NCI-H460 (cell line): ENCODE data around the genes PLK5 and KLF16.

DNA sequence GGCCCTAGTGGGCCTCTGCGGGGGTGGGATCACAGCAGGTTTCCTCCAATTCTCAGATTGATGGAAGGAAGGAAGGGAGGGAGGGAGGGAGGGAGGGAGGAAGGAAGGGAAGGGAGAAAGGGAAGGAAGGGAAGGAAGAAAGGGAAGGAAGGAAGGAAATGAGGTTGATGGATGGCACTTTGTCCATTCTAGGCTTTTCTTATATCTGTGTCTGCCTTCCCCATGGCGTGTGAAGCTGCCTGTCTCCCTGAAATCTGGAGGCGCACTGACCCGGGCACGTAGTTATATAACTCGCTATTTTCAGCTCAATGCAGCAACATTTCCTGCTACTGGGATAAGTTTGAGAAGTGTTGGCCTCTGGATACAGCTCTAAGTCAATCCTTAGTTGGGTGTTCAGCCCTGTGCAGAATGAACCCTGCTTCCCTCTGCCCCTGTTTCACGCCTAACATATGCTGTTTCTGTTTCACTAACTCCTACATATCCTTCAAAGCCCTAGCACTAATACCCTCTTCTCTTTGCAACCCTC is 3.2 kb downstream of the ADAMTSL5 start:
RAMPAGE:
- cytosol, long total RNA = no peak
- long total RNA = no peak
- nucleus, long total RNA = no peak

GRCh38 chr19:1523595-1524184 is at the start of gene PLK5:
Gene PLK5 (plus strand): TSS chr19:1524077.
RAMPAGE:
- cytosol, long total RNA = no peak
- long total RNA = no peak
- nucleus, long total RNA = no peak

GRCh38 chr19:1815287-1816151 is 3.4 kb upstream of the ATP8B3 start:
RAMPAGE:
- cytosol, long total RNA = no peak
- long total RNA = no peak
- nucleus, long total RNA = no peak

DNA sequence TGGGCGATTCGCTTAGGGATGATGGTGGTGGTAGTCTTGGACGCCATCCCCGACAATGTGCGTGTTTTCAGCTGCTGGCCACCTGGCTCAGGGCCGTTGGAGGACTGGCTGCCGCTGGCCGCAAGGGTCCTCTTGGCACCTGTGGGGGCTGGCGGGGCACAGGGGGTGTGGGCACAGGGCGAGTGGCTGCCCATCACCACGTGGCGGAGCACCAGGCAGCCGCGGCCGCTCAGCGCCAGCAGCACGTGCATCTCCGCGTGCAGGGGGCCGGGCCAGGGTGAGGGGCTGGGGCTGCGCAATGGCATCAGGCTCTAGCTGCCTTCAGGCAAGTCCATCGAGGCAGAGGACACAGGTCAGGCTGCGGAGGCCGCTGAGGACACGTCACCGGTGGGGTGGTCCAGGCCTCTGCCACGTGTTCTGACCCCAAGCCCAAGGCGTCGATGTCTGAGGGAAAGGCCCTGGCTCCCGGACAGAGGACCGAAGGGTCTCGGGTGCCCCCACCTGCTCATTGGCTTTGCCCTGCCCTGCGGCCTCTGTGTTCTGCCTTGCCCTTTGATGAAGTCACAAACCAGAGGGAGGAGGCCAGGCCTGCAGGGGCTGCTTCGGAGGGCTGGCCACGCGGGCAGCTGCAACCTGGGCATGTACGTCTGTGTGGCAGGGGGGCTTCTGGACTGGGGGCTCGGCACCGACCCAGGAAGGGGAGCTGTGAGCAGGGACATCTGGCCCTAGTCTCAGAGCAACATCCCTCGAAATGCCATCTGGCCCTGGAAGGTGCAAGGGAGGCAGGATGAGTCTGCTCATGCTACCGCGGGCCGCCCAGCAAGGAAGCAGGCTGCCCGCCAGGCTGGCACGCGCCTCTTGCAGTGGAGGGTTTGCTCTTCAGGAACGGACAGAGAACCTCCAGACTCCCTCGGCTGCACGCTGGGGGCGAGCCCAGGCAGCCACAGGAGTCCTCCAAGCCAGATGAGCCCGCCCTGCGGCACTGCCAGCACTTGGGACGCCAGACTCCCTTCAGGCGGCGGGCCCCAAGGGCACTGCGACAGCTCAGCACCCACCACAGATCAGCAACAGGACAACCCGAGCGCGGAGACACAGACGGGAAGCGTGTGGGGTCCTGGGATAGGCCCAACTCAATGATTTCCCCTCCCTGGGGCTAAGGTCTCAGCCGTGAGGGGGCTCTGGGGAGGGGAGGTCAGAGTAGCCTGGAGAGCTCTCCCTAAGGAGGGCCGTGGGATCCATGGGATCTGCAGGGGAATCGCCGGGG is 9.9 kb upstream of the ATP8B3 start:
RAMPAGE:
- cytosol, long total RNA = no peak
- long total RNA = no peak
- nucleus, long total RNA = no peak

GRCh38 chr19:1828224-1828741 is 16.2 kb upstream of the ATP8B3 start:
RAMPAGE:
- cytosol, long total RNA = no peak
- long total RNA = no peak
- nucleus, long total RNA = no peak

DNA sequence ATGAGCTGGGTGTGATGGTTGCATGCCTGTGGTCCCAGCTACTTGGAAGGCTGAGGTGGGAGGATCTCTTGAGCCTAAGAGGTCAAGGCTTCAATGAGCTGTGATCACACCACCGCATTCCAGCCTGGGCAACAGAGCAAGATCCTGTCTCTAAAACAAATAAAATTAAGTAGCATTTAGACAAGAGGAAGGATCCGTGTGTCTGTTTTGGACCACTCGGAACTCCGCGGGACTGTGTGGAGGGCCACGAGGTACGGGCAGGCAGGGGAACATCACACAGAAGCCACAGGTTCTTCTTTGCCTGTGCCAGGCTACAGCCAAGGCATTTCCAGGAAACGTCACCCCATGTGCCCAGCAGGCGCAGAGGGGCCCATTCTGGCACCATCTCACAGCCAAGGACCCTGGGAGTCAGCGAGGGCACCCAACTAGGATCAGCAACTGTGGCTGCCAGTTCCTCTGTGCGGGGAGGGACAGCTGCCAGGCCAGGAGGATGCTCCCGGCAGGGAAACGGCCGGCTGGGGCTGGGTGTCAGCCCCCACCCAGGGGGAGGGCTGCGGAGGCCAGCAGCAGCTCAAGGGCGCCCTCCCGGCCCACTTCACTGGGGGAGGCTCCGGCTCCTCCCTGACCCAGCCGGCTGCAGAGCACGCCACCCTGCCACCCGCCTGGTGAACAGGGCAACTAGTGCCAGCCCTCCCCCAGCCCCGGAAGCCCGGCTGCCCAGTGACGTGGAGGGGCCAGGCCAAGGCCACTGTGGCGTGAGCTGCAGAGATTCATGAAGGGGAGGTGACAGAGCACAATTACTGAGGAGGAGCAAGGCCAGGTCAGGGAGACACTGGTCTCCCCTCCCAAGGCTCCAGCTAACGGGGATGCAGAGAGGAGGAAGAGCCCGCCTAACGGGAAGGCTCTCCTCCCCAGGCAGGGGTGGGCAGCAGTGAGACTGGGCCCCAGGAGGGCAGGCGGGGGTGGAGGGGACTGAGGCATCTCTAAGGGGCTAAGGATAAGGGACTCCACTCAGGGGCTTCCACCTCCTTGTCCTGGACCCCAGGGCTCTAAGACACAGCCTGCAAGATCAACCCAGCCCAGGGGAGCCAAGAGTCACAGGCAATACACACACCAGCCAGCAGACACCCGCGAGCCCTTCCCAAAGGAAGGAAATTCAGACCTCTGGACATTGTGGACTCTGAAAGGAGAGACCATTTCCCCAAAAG is 14.8 kb downstream of the REXO1 start:
RAMPAGE:
- cytosol, long total RNA = no peak
- long total RNA = no peak
- nucleus, long total RNA = no peak

RAMPAGE:
- cytosol, long total RNA = no peak
- long total RNA = no peak
- nucleus, long total RNA = no peak
Measured at GRCh38 chr19:1862686-1863745, at the start of gene KLF16. Gene KLF16 (minus strand): TSS chr19:1863579.

GRCh38 chr19:1875242-1875894 is 9.9 kb downstream of the ABHD17A start:
RAMPAGE:
- cytosol, long total RNA = no peak
- long total RNA = no peak
- nucleus, long total RNA = no peak

DNA sequence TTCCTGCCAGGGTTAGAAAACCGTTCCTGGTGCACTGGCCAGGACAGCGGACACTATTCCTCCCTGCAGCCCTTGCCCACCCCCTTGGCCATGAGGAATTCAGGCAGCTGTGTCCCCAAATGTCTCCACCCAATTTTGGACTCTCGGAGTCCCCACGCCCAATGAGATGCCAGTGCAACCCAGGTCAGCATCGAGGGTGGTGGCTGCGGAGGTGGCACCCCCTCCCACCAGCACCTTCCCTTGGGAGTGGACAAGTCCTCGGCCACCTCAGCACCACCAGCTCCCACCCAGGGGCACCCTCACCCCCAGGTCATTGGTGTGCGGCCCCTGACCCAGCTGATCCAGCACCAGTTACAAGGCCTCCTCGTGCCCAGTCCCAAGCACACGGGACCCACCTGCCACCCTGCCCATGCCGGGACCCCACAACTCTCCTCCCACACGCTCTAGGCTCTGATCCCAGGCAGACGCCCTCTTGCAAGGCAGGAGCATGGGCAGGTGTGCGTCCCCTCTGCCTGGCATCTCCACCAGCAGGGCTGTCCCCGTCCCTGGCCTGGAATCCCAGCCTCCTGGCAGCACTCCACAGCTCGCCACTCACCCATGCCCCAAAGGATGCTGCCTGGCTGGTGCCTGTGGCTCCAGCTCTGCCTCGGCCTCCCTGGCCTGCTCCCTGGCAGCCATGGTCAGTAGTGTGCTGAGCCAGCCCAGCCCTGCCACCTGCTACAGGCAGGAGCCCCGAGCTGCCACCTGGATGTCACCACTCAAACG is 7.0 kb downstream of the ABHD17A start:
RAMPAGE:
- cytosol, long total RNA = no peak
- long total RNA = no peak
- nucleus, long total RNA = no peak

DNA sequence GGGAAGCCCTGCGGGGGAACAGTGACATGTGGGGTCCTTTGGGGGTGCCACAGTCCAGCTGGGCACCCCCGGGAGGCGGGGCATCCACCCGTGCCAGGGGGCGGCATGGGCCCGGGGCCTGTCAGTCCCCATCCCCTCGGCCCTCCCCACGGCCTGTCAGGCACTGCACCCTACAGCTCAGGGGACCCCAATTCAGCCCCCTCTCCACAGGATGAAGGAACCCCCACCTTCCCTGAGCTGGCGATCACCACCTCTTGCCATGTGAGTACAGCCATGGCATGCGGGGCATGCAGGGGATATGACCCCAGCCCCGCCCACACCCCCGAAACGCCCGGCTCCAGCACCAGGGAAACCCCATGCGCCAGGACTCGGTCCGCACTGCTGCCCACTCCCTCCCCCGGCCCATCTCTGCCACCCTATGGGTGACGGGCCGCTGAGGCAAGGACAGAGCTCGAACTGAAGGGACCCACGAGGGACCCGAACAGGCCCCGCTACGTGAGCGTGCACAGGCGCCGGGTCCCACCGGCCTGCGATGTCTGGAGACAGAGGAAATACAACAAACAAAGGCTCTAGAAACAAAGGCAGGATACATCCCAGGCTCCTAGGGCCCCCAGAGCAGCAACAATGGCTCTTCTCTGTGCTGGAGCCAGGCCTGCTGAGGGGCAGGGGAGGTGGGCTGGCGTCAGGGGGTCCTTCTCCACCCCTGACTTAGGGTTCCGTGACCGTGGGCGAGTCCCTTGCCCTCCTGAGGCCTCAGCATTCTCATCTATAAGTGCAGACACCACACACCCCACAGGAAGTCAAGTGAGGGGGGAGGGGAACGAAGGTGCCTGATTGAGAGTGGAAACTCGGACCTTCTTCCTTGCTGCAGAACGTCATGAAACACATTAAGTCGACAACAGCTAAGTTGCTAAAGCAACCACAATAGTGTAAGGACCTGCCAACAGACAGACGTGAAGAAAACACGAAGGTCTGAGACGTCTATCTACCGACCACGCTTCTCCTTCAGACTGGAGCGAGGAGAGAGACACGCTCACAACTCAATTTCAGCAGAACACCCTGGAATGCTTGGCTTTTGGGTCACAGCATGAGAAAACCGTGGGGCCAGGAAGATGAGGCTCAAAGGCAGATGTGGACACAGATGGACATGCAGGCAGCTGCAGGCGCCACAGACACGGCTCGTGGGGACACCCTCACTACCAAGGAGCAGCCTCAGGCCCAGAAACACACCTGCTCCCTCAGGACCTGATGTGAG is 3.1 kb downstream of the ABHD17A start:
RAMPAGE:
- cytosol, long total RNA = no peak
- long total RNA = no peak
- nucleus, long total RNA = no peak

RAMPAGE:
- cytosol, long total RNA = no peak
- long total RNA = no peak
- nucleus, long total RNA = no peak
Measured at GRCh38 chr19:1907283-1907733, 2.1 kb downstream of the ADAT3 start.

RAMPAGE:
- cytosol, long total RNA = no peak
- long total RNA = no peak
- nucleus, long total RNA = no peak
Measured at GRCh38 chr19:1954163-1954896, 13.4 kb downstream of the CSNK1G2 start.

DNA sequence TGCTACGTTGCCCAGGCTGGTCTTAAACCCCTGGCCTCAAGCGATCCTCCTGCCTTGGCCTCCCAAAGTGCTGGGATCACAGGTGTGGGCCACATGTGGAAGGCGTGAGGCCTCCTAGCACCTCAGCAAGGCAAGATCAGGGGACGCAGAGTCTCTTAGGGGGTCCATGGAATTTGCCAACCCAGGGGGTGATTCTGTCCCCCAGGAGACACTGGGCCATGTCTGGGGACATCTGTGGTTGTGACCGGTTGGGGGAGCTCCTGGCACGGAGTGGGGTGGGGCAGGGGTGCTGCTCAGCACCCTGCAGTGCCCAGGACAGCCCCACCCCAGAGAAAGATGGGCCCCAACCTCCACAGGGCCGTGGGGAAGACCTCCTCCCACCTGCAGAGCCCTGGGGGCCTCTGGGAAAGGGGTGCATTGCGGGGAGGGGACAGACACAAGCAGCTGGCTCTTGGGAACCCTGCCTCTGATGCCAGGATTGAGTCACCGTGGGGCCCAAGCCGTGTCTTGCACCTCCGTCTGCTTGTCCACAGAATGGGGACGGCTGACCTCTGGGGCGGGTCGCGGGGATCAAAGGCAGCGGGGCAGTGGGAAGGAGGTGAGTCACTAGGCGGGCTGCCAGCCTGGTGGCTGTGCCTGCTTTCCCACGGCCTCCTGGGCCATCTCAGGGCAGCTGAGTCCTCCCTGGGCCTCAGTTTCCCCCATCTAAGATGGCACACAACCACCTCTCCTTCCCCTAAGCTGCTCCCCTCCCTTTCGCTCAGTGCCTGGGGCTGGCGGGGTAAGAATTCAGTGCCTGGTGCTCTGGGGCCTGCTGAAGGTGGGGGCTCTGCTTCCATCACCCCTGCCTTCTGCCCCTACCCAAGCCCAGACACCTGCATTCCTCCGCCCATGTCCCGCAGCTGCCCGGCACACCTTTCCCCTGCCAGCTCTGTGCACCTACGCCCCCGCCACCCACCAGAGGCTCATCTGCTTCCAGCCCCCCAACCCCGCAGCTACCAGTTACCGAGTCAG is 3.7 kb downstream of the MKNK2 start:
RAMPAGE:
- cytosol, long total RNA = no peak
- long total RNA = no peak
- nucleus, long total RNA = no peak

GRCh38 chr19:2048010-2048927 is 2.8 kb downstream of the MKNK2 start:
RAMPAGE:
- cytosol, long total RNA = no peak
- long total RNA = no peak
- nucleus, long total RNA = no peak

RAMPAGE:
- cytosol, long total RNA = no peak
- long total RNA = no peak
- nucleus, long total RNA = no peak
Measured at GRCh38 chr19:2075512-2075905, 20.6 kb downstream of the MOB3A start.

DNA sequence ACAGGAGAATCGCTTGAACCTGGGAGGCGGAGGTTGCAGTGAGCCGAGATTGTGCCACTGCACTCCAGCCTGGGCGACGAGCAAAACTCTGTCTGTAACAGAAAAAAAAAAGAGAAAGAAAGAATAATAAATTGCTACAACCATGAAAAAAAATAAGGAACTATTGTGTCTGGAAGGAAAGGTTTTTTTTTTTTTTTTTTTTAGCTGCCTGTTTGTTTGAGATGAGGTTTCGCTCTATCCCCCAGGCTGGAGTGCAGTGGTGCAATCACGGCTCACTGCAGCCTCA is 4.3 kb downstream of the MOB3A start:
RAMPAGE:
- cytosol, long total RNA = no peak
- long total RNA = no peak
- nucleus, long total RNA = no peak

DNA sequence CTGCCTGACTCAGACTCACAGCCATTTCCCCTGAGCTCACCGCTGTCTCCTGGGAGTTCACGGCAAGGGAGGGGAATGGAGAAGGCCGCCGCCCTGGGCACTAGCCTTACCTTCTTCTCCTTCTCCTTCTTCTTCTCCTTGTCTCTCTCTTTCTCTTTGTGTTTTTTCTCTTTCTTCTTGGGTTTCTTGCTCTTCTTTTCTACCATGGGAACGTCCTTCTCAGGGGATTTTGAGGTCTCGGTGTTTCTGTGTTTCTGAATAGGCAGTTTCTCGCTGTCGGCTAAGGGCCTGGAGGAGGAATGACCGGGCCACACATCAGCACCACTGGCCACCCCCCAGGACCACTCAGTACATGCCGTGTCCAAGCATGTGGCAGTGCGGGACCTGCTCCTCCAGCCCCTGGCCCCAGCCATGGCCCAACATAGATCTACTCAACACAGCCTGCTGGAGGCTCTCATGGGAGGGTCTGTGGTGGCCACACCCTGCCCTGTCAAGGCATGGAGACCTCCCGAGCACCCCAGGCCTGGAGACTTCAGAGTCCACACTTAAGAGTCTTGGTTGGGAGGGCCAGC is 17.4 kb downstream of the IZUMO4 start:
RAMPAGE:
- cytosol, long total RNA = no peak
- long total RNA = no peak
- nucleus, long total RNA = no peak

DNA sequence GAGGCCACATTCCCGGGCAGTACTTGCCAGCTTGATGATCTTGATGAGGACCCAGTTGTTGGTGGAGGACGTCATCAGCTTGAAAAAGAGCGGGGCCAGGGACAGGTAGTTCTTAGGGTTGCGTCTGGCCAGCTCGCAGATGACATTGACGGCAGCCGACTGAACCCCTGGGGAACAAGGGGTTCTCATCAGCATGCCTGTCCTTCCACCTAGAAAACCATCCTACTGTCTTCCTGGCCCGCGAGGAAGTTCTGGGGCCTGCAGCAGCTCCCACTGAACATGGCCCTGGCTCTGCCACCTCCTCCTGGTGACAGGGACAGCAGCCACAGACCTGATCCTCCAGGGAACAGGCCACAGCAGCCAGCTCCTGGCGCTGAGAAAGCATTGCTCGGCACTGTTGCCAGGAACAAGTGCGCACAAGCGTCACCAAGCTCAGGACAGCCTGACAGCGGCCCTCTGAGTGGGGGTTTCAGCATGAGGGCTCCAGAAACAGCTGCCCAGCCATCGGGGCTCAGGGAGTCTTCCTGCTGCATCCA is 22.0 kb downstream of the AP3D1 start:
RAMPAGE:
- cytosol, long total RNA = no peak
- long total RNA = no peak
- nucleus, long total RNA = no peak

DNA sequence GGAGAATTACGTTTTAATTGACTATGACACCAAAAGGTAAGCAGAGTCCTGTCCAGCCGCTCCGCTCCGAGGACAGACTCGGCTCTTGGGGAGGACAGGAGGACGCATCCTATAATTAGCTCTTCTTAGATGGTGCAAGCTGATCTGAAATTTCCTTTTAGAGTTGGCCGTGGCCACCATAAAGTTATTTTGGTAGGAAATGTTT is 22.1 kb downstream of the DOT1L start:
RAMPAGE:
- cytosol, long total RNA = no peak
- long total RNA = no peak
- nucleus, long total RNA = no peak

DNA sequence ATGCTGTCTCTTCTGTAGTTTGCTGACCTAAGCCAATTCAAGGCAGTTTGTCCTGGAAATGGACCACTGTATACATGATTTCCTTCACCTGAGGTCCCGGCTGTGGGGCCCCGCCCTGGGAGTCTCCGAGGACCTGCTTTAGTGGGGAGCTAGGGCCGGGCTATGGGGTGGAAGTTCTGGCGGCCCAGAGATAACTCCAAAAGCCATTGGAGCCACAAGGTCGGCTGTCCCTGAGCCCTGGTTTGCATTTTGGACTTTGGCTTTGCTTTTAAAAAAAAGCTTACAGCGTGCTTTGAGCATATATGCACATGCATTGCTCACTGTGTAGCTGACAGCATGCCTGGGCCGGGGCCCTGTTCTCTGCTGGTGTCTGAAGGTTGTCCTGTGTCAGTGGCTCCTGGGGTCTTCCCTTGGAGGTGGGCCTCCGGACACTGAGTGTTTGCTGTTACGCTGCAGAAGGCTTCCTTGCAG is 23.4 kb downstream of the PLEKHJ1 start:
RAMPAGE:
- cytosol, long total RNA = no peak
- long total RNA = no peak
- nucleus, long total RNA = no peak